WTC11 (cell line): Measurements from ENCODE around the genes EFNA1, ENTREP3 and SCAMP3.

DNA sequence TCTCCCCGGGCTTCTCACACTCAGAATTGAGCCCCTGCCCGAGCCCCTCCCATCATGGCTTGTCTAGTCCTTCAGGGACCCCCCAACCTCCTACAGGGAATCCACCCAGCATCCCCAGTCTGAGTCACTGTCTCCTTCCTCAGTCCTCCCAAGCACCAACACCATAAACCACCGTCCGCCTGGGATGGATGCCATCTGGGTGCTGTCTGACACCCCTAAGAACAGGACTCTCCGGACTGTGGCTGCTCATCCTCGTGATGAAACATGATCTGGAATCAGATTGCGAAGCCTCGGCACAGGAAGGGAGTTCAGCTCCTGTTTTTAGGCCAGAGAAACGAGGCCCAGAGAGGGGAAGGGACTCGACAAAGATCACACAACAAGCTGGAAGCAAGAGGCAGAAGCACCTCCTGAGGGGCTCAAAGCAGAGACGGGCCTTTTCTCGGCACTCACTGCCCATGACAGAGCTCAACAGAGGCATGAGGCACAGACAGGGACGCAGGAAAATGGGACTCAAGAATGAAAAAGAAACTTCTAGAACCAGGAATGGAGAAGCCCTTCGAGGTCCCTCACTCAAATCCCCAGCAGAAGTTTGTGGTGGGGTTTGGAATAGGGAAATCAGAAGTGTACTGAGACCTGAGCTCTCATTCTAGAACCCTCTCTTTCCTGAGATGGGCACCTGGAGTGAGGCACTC, 8.4 kb downstream of the KCNN3 start:
- PRO-cap = no peak

DNA sequence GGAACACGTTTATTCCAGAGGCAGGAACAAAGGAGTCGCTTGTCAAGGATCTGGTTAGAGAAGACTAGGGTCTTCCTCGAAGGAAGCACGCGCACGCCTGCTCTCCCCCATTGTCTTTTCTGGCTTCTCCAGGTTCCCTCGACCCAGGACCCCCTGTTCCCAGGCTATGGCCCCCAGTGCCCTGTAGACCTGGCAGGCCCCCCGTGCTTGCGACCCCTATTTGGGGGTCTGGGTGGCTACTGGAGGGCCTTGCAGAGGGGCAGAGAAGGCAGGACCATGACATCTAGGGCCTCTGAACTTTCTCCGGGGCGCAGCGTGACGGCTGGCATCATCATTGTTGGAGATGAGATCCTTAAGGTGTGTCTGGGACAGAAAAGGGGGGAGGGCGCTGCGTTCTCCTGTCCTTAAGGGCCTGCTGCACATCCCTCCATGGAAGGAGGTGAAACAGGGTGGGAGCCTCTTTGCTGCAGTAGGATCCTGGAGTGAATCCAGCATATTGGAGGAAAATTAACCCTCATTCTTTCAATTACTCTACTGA, 635 bp downstream of the FLAD1 start:
- PRO-cap = no peak

DNA sequence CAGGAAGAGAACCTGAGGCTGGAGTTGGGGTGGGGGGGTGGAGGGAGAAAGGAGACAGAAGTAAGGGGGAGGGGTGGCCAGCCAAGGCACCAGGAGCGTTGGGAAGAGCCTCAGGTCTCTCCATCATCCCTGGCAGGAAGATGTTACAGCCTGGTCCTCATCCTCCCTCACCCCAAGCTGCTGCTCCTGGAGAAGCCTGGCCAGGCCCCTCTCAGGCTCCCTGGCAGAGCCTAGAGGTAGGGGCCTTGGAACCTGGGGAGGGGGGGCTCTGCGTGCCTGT, 8.1 kb downstream of the ZBTB7B start:
- PRO-cap = no peak

DNA sequence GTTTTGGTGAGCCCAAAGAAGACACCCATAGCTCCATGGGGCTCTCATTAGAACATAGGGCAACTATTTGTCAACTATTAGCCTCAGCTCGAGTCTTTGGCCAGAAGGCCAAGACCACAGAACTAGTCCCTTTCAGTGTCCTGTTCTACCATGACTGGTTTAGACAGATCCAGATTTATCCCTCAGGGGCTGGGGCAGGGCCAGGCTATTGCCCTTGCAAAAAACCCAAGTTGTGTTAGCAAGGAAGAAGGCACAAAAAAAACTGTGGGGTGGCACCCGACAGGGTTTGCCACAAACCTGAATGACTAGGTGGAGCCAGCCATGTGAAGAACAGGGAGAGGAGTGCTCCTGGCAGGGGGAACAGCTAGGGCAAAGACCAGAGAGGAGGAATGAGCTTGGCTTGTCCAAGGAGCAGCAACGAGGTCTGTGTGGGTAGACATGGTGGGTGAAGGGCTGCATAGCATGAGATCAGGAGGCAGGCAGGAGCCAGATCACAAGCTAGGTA, 4.2 kb downstream of the DCST1 start:
- PRO-cap = no peak

DNA sequence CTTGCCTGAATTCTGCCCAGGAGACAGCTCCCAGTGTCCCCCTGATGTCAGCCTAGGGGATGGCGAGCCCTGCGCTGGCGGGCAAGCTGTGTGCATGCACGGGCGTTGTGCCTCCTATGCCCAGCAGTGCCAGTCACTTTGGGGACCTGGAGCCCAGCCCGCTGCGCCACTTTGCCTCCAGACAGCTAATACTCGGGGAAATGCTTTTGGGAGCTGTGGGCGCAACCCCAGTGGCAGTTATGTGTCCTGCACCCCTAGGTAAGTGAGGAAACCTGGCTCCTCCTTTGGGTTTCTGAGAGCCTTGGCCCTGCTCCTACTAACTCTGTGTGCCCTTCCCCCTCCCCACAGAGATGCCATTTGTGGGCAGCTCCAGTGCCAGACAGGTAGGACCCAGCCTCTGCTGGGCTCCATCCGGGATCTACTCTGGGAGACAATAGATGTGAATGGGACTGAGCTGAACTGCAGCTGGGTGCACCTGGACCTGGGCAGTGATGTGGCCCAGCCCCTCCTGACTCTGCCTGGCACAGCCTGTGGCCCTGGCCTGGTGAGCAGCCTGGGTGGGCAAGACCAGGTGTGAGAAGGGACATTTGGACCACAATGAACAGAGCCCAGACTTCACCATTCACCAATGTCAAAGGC, 5.5 kb upstream of the EFNA4 start:
- PRO-cap = no peak

- PRO-cap = no peak
Measured at GRCh38 chr1:155070651-155071600, 7.4 kb downstream of the EFNA4 start.

- PRO-cap = no peak
Measured at GRCh38 chr1:155077265-155077647, 1.4 kb upstream of the EFNA3 start.

DNA sequence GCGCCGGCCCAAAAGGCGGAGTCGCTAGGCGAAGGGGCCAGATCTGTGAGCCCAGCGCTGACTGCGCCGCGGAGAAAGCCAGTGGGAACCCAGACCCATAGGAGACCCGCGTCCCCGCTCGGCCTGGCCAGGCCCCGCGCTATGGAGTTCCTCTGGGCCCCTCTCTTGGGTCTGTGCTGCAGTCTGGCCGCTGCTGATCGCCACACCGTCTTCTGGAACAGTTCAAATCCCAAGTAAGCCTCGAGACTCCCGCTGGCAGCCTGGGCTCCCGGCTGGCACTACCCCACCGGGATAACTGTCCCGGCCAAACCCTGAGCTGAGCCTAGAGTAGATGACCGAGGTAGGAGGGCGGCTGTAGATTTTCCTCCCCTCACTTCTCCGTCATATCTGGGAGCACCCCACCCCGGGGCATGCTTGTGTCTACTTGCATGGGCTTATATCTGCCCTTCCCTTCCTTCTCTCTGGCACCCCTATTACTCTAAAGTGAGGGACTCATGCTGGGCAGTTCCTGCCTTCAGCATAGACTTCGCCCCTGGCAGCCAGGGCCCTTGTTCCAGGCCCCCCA, at the start of gene EFNA1:
Gene EFNA1, plus strand, starts transcription at position 40 of the 565 bp plus-strand sequence.
- PRO-cap = bidirectional peak, plus-strand start at position 40 of the sequence, minus-strand start outside the sequence

GRCh38 chr1:155167327-155168226, 5.5 kb downstream of the KRTCAP2 start:
- PRO-cap = unidirectional peak, minus-strand start at chr1:155167446; unidirectional peak, minus-strand start at chr1:155167963

GRCh38 chr1:155254681-155255696, at the start of gene ENTREP3:
Gene ENTREP3, minus strand, starts transcription at chr1:155255483.
- PRO-cap = unidirectional peak, plus-strand start at chr1:155255275; bidirectional peak, plus-strand start at chr1:155255620, minus-strand start at chr1:155255429

DNA sequence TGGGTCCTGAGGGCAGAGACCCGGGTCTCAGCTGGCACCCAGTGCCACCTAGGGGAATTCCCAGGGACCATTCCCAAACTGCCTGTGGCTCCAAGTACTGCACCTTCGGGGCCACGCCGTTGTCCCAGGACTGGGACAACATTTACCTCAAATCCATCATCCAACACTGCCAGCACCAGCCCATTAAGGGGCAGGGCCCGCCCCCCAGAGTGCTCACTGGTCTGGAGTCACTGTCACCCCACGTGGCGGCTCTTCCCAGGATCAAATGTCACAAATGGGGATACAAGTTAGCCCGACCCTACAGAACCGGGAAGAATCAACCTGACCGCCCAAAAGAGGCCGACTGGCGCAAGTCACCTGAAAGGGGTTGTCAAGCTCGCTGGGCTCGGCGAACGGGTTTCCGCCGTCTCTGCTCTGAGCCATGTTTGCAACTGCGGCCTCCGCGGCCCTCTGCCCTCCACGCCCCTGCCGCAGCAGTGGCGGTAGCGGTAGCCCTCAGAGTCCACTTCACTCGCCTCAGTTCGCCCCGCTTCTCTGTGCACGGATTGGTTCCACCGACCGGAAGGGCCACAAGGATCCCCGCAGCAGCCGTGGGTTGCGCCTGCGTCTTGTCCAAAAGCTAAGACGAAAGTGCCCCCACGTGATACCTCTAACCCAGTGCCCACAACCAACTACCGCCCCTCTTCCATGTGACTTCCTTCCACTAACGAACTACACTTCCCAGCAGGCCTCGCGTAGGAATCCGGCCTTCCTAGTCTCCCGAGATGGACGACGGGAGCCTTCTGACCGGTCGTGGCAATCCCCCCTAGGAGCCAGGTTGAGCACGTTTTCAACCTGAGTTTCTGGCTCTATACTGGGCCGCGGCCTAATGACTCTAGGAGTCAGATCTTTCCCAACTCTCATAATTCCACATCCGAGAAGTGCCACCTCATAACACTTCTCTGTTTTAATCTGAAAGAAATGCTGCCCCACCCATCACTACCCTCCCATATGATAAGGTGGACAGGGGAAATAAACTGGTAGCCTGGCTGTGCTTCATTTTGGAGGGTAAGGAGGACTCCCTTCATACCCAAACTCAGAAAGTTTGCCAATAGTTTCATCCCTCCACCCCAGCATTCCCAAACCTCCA, at the start of gene SCAMP3:
Gene SCAMP3, minus strand, starts transcription at position 632 of the 1,129 bp plus-strand sequence.
- PRO-cap = bidirectional peak, plus-strand start at position 301 of the sequence, minus-strand start at position 144 of the sequence; bidirectional peak, plus-strand start at position 798 of the sequence, minus-strand start at position 478 of the sequence

GRCh38 chr1:155285665-155285864, 8.3 kb downstream of the HCN3 start:
- PRO-cap = no peak

GRCh38 chr1:155323189-155324080, 2.7 kb downstream of the RUSC1 start:
- PRO-cap = bidirectional peak, plus-strand start at chr1:155323461, minus-strand start at chr1:155323249; bidirectional peak, plus-strand start at chr1:155323930, minus-strand start at chr1:155323663

DNA sequence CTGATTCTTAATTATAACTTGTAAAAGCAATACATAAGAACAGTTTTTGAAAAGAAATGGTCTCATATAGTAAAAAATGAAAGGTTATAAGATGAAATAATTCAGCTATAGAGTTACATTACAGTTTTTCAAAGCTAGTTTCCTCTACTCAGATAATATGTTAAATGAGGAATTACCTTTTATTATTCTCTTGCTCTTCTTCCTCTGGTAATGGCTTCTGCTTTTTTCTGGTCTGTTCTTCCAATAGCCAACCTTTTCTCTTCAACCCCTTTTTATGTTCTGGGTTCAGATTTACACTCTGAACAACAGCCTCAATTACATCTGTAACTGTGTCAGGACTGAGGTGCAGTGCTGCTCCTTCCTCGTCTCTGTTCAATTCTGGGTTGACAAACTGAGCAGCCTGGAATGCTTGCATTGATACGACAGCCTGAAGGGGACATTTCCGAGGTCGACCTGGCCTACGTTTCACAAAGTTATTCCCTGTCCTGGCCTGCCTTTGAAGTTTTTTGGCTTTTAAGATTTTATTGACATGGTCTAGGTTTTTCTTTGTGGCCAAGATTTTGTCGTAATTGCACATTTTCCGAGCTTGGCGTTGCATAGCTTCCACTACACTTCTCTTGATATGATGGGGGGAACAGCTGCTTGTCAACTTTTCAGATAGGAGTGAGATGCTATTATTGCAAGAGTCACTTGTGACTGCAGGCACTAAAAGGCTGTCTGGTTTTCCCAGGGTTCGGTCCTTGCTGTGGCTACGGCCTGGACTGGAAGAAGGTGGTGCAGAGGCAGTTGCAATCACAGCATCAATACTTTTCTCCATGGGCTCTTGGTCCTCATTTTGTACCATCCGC, 117.7 kb downstream of the RUSC1 start:
- PRO-cap = no peak

- PRO-cap = no peak
Measured at GRCh38 chr1:155468215-155468841, 94.3 kb downstream of the ASH1L start.

- PRO-cap = no peak
Measured at GRCh38 chr1:155698907-155699632, 10.2 kb downstream of the DAP3 start.

GRCh38 chr1:155746008-155746464, 57.1 kb downstream of the DAP3 start:
- PRO-cap = no peak

DNA sequence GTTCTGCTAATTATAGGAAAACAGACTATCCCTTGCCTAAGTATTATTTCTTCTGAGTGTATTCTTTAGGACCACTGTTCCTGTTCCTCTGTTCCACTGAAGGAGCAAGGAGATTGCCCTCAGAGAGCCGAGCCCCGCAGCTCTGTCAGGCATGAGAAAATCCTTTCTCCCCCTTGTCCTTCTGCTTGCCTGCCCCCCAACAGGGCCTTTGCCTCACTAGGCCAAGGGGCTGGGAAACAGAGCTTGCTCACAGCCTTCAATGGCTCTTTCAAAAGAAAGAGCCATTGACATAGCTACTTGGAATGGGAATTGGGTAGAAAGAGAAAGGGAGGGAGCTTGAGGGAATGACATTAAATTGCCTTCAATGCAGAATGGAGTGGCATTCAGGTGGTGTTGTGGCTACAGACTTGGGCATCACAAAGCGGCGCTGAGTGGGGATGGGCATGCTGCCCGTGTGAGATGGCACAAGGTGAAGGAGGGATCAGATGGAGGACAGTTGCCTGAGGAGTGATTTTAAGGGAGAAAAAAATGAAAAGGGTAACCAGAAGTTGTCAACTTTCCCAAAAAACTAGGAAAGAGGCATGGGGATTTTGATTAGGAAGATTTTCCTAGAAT, 13.2 kb downstream of the SYT11 start:
- PRO-cap = no peak

- PRO-cap = no peak
Measured at GRCh38 chr1:155960278-155961255, 17.8 kb downstream of the ARHGEF2 start.

GRCh38 chr1:155968880-155969257, 9.5 kb downstream of the ARHGEF2 start:
- PRO-cap = no peak